M059J (cell line): ENCODE measurements around the genes FGF16, HDX and ZNF711.

GRCh38 chrX:77446850-77447845 is at the start of gene FGF16:
FGF16 (plus strand) TSS chrX:77447389.
- RAMPAGE, long total RNA = no peak

- RAMPAGE, long total RNA = no peak
Observed at GRCh38 chrX:77675822-77676553, 110.0 kb downstream of the ATRX start.

DNA sequence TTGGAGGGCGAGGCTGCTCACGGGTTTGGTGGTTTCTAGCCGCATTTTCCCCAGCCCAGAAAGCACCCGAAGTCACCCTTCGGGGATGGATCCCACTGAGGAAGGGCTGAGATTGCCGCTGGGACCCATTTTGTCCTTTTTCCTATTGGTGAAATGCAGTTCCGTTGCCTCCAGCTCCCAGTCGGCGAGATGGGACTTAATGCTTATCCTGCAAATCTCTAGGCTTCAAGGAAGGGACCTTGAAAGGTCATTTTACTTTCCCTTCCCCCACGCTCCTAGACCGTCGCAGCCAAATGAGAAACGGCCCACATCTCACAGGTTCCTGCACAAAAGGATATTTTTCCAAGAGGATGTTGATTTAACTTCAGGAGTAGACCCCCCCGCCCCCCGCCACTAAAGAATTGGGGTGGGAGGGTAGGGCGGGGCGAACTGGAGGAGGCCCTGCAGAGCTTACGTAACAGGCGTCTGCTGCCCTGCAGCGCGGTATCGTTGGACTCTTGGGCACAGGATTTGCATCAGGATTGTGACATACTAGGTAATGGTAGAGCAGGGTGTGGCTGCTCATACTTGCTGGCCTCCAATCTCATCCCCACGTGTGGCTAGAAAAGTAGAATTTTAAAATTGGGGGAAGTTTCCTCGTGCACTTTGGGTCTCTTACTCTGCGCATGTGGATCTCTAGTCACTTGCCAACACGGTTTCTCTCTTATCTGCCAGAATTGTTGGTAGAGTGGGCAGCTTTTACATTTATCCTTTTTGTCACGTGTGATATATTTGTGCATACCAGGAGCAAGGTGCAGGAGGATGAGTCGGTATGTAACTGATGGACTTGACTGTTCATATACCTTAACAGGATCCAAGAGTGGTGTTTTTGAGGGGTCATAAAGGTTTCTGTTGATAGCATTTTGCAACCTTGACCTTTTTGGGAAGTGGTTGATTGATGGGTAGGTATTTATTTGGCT is 763 bp downstream of the PGK1 start:
- RAMPAGE, long total RNA = no peak

GRCh38 chrX:78943697-78944124 is 1.5 kb upstream of the P2RY10 start:
- RAMPAGE, long total RNA = no peak

DNA sequence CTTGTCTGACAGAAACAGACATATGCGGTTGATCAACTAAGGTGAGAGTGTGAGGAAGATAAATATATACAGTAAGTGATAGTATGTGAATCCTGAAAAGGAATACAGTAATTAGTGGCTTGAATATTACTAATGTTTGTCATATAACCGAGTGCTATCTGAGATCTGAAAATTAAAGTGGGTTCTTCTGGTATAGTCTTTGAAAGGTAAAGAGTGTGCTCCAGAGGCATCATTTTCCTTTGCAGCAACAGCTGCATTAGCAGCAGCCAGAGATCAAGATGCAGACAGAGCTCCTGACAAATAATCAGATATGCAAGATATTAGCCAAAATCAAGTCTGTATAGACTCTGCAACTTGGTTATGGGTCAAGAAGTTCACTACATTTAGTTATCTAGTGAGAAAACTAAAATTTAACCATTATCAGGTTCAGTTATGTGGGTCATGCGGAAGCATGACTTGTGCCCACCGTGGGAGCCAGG is 3.3 kb downstream of the GPR174 start:
- RAMPAGE, long total RNA = no peak

- RAMPAGE, long total RNA = no peak
Observed at GRCh38 chrX:79161391-79162171, 17.1 kb downstream of the GPR174 start.

GRCh38 chrX:79170600-79171130 is 26.2 kb downstream of the GPR174 start:
- RAMPAGE, long total RNA = no peak

DNA sequence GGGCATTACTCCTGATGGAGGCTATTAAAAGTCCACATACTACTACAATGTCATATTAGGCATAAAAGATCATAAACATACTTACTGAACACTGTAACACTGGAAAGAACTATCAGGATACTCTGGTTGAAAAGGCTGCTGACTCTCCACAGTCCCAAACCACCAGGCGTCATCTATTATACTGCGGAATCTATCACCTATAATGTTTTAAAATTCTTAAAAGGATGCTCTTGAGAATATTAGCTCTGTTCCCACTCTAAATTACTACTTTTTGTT is 116.9 kb downstream of the BRWD3 start:
- RAMPAGE, long total RNA = no peak

GRCh38 chrX:81114691-81115378 is 86.9 kb downstream of the HMGN5 start:
- RAMPAGE, long total RNA = no peak

DNA sequence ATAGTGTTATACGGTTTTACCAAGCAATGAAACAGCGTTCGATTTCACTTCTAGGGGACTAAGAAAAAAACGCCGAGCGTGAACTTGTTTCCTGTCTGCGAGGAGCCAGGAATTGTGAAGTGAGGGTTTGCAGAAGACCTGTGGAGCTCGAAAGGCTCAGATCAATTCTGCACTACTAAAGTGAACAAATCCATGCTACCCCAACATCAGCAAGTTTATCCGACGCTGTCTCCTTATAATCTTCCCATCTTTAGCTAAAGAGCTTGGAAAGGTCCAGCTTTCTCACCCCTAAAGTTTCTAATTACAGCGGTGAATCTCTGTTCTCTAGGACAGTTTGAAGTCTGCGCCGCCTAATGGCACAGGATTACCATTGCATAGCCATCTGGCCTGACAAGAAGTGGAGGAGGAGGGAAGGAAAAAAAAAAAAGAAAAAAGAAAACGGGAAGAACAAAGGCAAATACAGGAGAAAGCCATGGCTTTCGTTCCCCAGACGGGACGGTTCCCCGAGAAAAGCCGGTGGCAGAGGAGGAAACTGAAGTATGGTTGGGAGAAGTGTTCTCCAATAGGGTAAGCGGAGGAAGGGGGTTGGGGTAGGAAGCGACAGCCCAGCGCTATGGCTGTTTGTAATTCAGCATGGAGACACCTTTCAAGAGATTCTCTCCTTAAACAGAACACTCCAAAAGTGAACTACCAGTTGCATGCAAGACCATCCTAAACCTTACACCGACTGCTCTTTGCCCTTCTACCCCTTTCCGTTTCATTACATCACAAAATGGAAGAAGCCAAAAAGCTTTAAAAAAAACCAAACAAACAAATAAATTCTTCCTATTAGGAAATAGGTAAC is 80.8 kb downstream of the HMGN5 start:
- RAMPAGE, long total RNA = no peak

DNA sequence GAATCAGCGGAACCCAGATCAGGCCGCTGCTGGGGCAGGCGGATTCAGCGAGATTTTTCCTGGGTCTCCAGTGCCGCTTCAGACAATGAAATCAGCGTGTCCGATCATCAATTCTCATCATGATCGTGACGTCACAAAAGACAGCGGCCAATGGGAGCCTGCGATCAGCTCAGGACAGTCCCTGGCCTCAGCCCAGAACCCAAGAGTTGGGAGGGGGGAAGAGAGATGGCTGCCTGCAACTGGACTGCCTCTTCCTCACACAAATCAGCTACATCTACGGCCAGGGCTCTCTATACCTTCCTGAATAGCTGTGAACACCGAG is at the start of gene HDX:
Gene HDX (minus strand): TSS at position 87 of the 322 bp plus-strand sequence.
- RAMPAGE, long total RNA = no peak

GRCh38 chrX:85031207-85031668 is 27.6 kb downstream of the APOOL start:
- RAMPAGE, long total RNA = no peak

DNA sequence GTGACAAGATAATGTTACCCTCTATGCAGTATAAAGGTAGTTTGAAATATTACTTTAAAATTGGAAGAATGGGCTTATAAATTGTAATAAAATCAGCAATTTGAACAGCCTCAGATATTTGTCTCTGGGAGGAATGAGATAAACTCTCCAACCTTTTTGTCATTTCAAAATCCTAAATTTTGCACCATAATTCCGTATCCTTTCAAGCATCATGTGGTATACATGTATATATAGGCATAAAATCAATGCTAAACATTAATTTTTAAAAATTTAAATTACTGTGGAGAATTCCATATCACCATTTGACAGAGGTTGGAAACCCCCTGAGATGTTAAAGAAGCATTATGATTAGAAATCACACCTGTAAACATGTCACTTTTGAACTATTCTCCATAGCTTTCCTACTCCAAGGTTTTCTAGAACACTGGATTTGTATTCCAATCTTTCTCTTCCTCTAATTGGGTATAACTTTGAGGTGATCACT is 88.6 kb downstream of the SATL1 start:
- RAMPAGE, long total RNA = no peak

- RAMPAGE, long total RNA = no peak
Observed at GRCh38 chrX:85243675-85244358, at the start of gene ZNF711. ZNF711 (plus strand) TSS chrX:85243991.

DNA sequence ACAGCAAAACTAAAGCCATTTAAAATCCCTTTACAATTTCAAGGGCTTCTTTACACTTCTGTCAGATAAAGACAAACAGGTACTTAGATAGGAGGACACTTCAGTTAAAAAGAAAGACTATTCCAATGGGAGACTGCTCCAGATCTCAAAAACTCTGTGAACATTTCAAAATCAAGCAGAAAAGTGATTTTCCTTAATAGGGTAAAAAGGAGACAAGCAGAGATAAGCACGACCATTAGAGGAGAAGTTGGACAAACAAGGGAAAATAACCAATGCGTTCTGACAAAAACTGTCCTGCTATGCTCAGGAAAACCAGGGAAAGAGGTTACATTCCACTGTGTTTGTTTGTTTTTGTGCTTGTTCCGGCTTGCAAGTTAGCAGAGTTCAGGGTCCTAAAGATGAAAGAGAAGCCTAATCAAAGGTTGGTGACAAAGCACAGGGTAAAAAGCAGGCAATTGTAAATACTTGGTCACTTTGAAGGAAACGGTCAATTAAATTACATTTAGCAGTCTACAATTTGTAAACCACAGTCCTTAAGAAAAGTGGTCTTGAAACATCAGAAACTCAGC is 186.4 kb upstream of the CPXCR1 start:
- RAMPAGE, long total RNA = no peak

GRCh38 chrX:88604661-88605268 is 142.3 kb upstream of the CPXCR1 start:
- RAMPAGE, long total RNA = no peak

- RAMPAGE, long total RNA = no peak
Observed at GRCh38 chrX:93434837-93435194, 238.6 kb downstream of the NAP1L3 start.

DNA sequence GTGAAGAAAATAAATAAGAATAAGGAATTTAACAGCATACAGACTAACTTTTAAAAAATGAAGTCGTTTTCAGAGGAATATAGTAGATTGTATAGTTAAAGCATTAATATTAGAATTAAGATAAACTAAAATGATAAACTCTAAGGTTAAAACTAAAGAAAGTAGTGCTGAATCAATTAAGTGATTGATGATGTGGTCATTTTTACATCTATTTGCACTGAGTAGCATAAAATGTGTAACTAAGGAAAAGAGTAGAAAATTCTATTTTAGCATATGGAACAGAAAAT is 531.0 kb downstream of the FAM133A start:
- RAMPAGE, long total RNA = no peak

DNA sequence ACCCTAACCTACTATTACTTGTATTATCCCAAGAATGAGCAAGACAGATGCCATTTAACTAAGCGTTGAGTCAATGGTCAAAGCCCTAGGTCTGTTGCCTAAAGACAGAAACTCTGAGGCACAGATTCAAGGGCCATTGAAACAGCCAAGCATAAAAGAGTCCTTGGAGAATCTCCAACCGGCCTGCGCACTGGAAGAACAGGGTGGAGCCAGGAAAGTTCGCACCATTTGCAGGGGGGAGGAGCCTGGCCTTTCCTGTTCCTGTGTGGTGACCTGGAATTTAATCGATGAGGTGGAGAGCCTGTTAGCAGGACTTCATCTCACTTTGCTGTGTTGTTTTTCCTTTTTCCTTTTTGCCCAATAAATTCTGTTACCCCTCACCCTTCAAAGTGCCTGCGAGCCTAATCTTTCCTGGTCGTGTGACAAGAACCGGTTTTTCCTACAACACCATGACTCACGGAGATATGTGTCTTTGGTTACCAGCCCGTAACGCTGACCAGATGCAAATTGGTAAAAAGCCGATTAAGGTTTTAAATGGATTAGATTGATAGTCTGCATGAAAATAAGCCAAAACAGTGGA is 146.3 kb upstream of the DIAPH2 start:
- RAMPAGE, long total RNA = no peak

DNA sequence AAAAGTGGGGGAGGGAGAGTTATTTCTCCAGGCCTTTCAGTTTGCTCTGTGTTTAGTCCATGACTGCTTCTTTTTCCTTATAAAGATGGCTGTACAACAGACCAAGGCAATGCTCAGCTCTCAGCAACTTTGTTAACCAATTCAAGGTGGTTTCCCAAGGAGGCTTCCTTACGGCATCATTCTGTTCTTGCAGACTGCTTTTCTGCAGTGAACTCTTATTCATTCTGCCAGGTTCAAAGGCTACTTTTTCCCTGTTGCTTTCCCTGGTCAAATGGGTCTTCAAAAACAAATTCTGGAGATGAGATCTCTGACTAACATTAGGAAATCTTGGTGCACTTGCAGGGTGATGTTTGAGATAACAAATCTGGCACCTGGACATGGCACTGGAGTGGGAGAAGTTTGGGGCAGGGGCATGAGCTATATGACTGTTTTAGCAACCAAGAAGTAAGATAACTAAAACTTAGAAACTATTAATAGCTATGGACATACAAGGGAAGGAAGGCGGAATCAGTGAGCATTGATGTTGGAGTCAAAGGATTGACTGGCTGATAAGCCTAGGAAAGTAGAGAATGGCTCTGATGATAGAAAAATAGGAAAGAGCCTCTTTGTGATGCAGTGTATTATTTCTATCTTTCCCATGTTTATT is 129.8 kb downstream of the RPA4 start:
- RAMPAGE, long total RNA = no peak